MCF 10A (cell line): ENCODE data around the gene MEF2A.

- PRO-cap: no peak
- RRBS: no CpG with 5 or more reads among the region's 6 CpGs
These were observed 281.3 kb upstream of the ARRDC4 start for GRCh38 chr15:97679210-97679603.

- PRO-cap: no peak
- RRBS: no CpG with 5 or more reads among the region's 1 CpG
These were observed 13.1 kb upstream of the ARRDC4 start for GRCh38 chr15:97947381-97947732.

DNA sequence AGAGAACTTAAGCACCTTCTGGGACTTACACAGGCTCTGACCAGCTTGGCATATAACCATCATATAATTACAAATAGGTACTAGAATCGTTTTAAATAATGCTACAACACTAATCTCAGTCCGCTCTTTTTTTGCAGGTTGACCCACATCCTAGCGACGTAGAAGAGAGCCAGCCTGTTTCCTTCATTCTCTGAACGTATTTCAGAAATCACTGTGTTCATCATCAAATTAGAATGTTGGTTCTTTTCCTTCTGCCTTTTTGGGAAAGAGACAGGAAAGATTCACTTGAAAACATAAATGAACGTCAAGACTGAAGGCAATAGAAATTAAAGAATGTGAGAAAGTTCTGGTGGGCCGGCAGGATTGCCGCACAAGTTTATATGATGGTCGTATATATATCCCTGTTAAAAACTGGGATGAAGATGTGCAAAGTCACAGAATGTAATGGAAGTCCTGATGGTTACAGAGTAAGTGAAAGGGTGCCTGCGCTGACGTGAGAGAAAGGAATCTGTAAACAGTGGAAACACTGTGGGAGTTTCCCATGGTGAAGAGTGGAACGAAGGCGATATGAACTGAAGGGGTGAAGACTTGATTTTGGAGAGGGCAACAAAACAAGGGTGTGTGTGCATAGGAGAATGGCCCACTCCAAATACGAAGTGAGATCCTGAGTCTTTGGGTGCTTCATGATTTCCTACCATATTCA lies 10.6 kb downstream of the ARRDC4 start:
- PRO-cap: no peak
- RRBS: no CpG with 5 or more reads among the region's 14 CpGs

DNA sequence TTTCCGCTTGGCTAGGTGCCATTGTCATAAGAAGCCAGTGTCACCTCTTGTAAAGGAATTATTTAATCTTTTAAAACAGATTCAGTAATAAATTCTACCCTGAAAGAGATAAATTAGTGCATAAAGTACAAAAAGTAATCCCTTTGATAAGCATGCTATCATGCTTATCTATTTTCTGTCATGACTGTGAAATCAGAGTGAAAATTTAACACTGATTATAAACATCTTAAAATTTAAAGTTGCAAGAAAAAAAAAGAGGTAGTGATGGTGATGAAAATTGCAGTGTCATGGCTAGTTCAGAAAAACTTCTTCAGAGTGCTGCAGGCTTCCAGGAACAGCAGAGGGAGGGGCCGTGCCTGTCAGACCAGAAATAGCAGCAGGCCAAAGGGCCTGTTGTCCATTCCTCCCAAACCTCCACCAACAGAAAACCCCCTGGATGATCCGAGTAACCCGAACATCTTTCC lies 115.9 kb downstream of the ARRDC4 start:
- PRO-cap: no peak
- RRBS: no CpG with 5 or more reads among the region's 4 CpGs

GRCh38 chr15:98731627-98732227 lies 83.4 kb downstream of the IGF1R start:
- PRO-cap: no peak
- RRBS: no CpG with 5 or more reads among the region's 9 CpGs

GRCh38 chr15:98797988-98798792 lies 149.9 kb downstream of the IGF1R start:
- PRO-cap: no peak
- RRBS: no CpG with 5 or more reads among the region's 13 CpGs

- PRO-cap: no peak
- RRBS: no CpG with 5 or more reads among the region's 16 CpGs
These were observed 156.6 kb downstream of the PGPEP1L start for GRCh38 chr15:98850749-98851563.

- PRO-cap: no peak
- RRBS: no CpG with 5 or more reads among the region's 17 CpGs
These were observed 153.1 kb downstream of the PGPEP1L start for GRCh38 chr15:98854013-98855275.

DNA sequence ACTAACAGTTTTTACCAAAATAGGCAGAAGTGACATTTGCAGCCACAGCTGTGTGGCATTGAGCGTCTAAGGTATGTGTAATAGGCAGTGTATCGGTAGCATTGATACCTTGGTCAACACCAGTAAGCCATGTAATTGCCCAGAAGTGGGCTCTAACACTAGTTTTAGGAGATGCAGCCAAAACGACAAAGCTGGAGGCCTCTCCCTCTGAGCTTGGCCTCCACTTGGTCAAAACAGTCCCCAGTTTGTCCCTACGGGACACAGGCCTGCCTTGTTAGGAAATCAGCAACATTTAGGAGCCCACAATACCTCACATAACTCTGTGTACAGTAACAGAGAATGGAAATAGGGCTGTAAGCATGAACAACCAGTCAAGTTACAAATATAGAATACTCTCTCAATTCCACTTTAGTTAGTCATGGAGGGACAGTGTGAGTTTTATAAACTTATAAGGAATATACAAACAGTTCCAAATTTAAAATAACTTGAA lies 129.6 kb downstream of the PGPEP1L start:
- PRO-cap: no peak
- RRBS: no CpG with 5 or more reads among the region's 4 CpGs

GRCh38 chr15:98959186-98959889 lies 48.3 kb downstream of the PGPEP1L start:
- PRO-cap: no peak
- RRBS: 97% methylated on average over 5 of the region's 18 CpGs

GRCh38 chr15:98982963-98983845 lies 24.4 kb downstream of the PGPEP1L start:
- PRO-cap: no peak
- RRBS: no CpG with 5 or more reads among the region's 7 CpGs

DNA sequence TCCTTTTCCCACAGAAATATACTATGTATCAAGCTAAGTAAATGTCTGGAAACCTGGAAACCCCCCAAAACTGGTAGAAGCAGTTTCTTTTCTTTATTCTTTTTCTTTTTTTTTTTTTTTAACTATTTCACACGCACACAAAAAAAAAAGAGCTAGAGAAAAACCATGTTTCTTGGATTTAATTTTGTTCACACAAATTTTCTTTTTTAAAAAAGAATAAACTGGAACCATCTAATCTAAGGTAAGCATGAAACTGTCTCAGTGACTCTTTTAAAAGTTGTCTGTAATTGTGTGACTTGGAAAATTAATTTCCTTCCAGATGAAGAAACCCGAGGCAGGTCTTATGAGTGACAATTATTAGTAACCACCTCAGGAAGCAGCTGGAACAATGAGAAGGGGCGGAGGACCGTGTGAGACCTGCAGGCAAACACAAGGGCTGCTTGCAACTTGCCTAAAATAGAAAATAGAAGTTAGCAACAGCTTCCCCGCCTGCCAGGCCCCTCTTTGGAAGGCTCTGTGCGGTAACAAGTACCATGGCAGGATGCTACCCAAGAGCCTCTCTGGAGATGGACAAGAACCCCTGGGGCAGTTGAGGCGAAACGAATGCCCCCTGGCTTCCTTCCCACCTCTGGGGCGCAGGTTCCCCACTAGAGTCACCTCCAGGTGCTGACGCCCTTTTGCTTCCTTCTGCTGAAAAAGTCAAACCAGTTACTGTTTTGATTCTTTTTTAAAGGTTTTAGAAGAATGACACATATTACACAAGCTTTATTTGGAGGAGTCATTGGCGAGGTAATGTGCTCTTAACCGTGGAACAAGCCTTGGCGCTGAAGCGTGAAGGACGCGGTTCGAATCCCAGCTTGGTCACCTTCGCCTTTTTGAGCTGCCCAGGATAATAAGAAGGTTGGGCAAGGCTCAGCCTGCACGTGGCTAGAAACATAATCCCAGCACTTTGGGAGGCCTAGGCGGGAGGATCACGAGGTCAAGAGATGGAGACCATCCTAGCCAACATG lies 47.2 kb upstream of the SYNM start:
- PRO-cap: no peak
- RRBS: no CpG with 5 or more reads among the region's 21 CpGs

- PRO-cap: no peak
- RRBS: no CpG with 5 or more reads among the region's 3 CpGs
These were observed 16.3 kb downstream of the SYNM start for GRCh38 chr15:99121255-99121454.

- PRO-cap: no peak
- RRBS: no CpG with 5 or more reads among the region's 15 CpGs
These were observed 64.9 kb downstream of the SYNM start for GRCh38 chr15:99169515-99170387.

DNA sequence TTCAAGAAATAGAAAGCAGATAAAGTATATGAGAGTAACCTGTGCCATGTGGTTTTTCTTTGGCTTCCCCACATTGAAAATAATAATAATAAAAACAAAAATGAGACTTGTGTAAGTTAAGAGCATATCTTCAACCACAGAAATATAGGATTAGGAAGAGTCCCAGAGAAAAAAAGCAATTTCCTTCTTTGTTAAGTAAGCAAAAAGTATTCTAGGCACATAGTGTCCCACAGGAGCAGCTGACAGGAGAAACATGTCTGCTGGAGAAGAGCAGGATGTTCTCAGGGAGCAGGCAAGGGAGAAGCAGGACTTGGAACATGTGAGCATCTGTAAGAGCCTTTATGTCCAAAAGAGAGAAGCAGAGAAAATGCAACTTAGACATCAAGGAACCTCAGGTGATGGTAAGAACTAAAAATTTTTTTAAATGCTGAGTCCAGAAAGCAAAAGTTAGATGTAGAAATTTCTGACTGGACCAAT lies 39.1 kb downstream of the TTC23 start:
- PRO-cap: no peak

DNA sequence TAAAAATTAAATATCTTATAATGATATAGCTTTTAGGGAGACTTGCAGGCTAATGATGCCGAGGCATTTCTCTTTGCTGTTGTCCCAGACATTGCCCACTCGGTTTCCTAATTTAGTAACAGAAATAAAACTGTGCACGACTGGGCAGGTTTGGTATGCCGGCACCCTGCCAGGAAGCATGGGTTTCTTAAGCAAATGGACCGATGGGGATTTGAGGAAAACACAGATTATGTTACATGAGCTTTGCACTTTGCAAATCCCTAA lies 54.8 kb downstream of the LRRC28 start:
- PRO-cap: no peak
- RRBS: no CpG with 5 or more reads among the region's 5 CpGs

GRCh38 chr15:99385781-99386321 lies 134.6 kb downstream of the LRRC28 start:
- PRO-cap: no peak
- RRBS: no CpG with 5 or more reads among the region's 4 CpGs

DNA sequence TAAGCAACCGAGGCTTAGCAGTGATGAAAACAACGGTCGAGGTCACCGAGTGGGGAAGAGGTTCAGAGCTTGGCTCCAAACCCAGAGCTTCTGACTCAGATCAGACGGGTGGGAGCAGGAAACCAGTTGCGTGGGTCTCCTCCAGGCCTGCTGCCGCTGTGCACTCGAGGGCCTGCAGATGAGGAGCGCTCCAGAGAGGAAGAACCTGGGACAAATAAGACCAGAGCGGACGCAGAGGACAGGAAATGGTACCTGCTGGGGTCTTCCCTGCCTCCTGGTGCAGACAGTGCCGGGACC lies 99.0 kb upstream of the MEF2A start:
- PRO-cap: no peak
- RRBS: no CpG with 5 or more reads among the region's 12 CpGs

DNA sequence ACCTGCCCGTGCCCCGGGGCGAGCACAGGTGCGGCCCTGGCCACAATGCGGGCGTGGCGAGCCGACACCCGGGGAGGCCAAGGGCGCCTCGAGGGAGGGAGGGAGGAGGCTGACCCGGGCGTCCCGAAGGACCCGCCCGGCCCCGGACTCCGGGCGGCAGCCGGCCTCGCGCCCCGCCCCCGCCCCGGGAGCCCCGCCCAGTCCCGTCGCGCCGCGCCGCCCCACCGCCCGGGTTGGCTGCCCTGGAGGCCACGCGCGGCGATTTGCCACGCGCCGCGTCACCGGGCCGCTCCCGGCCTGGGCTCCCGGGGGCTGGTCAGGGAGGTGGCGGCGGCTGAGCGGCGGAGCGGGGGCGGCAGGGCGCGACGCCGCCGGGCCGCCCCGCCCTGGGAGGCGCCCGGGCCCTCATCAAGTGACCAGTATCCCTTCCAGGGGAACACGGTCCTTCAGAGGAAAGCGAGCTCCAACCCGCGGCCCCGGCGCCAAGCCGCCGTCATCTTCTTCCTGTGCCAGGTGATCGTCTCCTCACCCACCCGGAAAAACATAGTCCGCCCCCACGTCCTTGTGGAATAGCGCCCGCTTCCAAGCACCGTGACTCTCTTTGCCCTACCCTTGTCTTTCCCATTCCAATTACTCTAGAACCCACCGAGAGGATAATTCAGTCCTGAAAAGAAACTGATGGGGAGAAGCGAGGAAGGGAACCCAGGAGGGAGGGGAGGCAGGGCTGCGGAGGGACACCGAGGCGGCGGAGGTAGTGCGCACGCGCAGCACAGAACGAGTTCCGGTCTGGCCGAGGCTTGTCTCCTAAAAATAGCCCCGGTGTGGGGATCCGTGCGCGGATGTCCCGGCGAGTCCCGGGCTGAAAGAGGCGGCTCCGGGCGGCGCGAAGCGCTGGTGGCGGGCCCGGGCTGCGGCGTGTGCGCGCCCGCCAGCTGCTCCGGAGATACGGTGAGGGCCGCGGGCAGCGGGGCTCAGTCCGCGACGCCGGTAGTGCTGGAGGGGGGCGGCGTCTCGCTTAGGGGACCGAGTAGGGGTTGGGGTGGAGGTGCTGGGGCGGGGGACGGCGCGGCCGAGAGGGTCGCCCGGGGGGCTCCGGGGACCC lies at the start of gene MEF2A:
MEF2A (plus strand) TSS at position 828 of the 1,102 bp plus-strand sequence.
- PRO-cap: bidirectional peak, plus-strand start at position 298 of the sequence, minus-strand start at position 299 of the sequence; bidirectional peak, plus-strand start at position 419 of the sequence, minus-strand start at position 440 of the sequence; bidirectional peak, plus-strand start at position 836 of the sequence, minus-strand start at position 495 of the sequence
- RRBS: under 1% methylated on average over 65 of the region's 129 CpGs

DNA sequence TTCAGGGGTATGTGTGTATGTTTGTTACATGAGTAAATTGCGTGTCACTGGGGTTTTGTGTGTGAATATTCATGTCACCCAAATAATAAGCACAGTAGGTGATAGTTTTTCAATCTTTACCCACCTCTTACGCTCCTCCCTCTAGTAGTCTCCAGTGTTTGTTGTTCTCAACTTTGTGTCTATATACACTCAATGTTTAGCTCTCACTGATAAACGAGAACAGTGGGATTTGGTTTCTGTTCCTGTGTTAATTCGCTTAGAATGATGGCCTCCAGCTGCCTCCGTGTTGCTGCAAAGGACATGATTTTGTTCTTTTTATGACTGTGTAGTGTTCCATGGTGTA lies 54.4 kb downstream of the MEF2A start:
- PRO-cap: no peak
- RRBS: no CpG with 5 or more reads among the region's 5 CpGs